AG04450 (cell line): ENCODE measurements around a stretch of chr16.

- CAGE, long polyA plus RNA: no peak
- RRBS: no CpG with 5 or more reads among the region's 13 CpGs
Measured at GRCh38 chr16:85425153-85425649, 187.9 kb upstream of the GSE1 start.

GRCh38 chr16:85429757-85430503 lies 183.2 kb upstream of the GSE1 start:
- CAGE, long polyA plus RNA: no peak
- RRBS: 94% methylated on average over 2 of the region's 18 CpGs

- CAGE, long polyA plus RNA: no peak
- RRBS: 100% methylated on average over 1 of the region's 28 CpGs
Measured at GRCh38 chr16:85464422-85465259, 148.5 kb upstream of the GSE1 start.

- CAGE, long polyA plus RNA: no peak
- RRBS: no CpG with 5 or more reads among the region's 22 CpGs
Measured at GRCh38 chr16:85523071-85523961, 89.8 kb upstream of the GSE1 start.

GRCh38 chr16:85526893-85527860 lies 85.9 kb upstream of the GSE1 start:
- CAGE, long polyA plus RNA: no peak
- RRBS: 87% methylated on average over 13 of the region's 44 CpGs

GRCh38 chr16:85529607-85530120 lies 83.5 kb upstream of the GSE1 start:
- CAGE, long polyA plus RNA: no peak
- RRBS: no CpG with 5 or more reads among the region's 10 CpGs

GRCh38 chr16:85557448-85557915 lies 55.6 kb upstream of the GSE1 start:
- CAGE, long polyA plus RNA: no peak
- RRBS: no CpG with 5 or more reads among the region's 9 CpGs

DNA sequence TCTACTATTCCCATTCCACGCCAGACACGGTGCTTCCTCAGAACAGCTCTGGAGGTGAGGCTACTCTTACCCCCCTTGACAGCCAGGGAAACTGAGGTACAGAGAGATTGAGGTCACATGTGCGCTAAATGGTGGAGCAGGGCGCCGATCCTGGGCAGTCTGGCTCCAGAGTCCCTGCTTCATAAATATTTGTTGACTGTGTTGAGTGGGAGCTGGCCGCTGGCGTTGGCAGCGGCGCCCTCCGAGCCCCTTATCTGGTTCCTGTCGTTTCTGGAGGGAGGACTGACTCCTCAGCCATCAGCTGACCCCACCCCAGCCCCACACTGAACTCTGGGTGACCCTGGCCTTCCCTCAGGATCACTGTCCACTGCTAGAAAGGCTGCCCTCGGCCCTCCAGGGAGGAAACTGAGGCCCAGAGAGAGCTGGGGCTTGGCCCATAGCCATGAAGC lies 51.9 kb upstream of the GSE1 start:
- CAGE, long polyA plus RNA: no peak
- RRBS: no CpG with 5 or more reads among the region's 12 CpGs

- CAGE, long polyA plus RNA: no peak
- RRBS: 88% methylated on average over 4 of the region's 30 CpGs
Measured at GRCh38 chr16:85562029-85563183, 50.7 kb upstream of the GSE1 start.

DNA sequence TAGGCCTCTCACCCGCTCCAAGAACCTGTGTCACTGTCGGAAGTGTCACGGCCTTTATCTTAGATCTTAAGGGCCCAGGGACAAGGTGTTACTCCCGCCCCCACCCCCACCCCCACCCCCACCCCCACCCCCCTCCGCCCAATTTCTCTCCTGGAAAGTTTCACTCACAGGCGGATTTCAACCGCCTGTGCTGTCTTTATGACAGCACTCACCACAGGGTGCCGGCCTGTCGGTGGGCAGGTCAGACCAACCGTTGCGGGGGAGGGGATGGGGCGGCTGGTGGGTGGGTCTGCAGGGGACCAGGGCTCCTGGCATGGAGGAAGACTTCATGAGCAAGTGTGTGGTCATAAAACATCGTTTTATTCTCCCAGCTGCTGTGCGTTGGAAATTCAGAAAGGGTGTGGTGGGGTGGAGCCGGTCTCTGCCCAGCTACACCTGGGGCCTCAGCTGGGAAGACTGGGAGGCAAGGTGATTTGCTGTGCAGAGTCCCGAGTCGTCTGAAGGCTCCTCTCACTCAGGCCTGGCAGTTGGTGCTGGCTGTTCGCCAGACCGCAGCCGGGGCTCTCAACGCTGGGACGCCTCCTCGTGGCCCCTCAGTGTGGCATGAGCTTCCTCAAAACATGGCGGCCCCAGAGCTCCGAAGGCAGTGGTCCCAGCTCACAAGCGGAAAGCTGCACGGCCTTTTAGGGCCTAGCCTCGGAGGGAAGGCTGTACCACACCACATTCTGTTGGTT lies 46.0 kb upstream of the GSE1 start:
- CAGE, long polyA plus RNA: no peak
- RRBS: no CpG with 5 or more reads among the region's 28 CpGs

DNA sequence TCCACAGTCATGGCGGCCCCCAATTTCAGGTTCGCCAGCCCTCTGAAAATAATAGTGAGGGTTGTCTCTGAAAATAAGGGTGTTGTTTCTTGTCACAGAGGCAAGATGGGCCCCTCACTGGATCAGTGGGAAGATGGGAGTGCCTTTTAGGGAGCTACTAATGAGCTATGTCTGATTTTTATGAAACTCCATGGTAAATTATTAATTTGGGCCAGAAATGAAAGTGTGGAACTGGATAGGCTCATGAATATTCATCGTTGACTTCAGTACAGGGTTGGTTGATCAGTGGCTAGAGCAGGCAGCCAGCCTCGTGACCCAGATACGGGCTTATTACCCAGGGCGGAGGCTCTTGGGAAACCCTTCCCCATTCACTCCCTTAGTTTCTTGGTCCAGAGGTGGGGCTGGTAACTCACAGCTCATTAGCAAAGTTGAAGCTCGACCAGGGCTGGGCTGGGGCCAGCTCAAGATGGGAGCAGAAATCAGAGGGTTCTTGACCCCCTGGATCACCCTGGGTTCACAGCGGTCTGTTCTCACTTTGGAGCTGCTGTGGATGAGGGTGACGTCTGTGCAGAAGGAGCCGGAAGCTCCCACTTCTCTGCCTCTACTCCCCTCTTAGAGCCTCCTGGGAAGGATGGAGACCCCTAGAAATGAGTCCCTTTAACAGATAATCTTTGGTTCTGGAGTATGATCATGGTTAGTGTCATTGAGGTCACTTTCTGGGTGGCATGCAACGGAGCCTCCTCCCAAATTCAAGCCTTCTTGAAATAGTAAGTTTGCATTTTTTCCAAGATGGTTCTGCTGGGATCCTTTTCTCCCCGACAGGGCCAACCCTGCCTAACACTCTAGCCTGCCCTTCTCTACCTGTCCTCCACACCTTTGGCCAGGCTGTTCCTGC lies 44.6 kb upstream of the GSE1 start:
- CAGE, long polyA plus RNA: no peak
- RRBS: no CpG with 5 or more reads among the region's 12 CpGs

- CAGE, long polyA plus RNA: no peak
- RRBS: 22% methylated on average over 12 of the region's 33 CpGs
Measured at GRCh38 chr16:85573878-85574769, 39.0 kb upstream of the GSE1 start.

GRCh38 chr16:85577494-85578314 lies 35.4 kb upstream of the GSE1 start:
- CAGE, long polyA plus RNA: no peak
- RRBS: 95% methylated on average over 2 of the region's 21 CpGs

GRCh38 chr16:85579693-85580779 lies 33.1 kb upstream of the GSE1 start:
- CAGE, long polyA plus RNA: no peak
- RRBS: no CpG with 5 or more reads among the region's 15 CpGs

DNA sequence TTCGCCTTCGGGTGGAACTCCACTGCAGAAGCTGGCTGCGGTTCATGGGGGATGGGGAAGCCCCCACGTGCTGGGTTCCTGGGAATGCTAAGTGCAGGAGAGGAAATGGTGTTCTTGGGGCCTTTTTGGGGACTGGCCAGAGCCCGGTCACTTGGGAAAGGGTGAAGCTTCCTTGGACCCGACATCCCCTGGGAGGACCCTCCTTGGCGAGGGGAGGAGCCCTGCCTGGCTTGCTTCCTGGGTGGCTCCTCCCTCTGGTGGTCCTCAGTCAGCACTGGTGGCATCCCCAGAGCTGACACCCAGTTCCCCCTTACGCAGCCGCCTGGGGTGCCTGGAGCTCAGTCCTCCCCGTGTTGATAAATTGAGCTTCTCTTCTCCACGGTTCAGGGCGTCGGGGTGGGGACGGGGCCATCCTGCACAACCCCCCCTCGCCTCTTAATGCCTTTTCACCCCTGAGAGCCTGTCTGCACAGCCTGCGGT lies 30.8 kb upstream of the GSE1 start:
- CAGE, long polyA plus RNA: no peak
- RRBS: no CpG with 5 or more reads among the region's 16 CpGs

DNA sequence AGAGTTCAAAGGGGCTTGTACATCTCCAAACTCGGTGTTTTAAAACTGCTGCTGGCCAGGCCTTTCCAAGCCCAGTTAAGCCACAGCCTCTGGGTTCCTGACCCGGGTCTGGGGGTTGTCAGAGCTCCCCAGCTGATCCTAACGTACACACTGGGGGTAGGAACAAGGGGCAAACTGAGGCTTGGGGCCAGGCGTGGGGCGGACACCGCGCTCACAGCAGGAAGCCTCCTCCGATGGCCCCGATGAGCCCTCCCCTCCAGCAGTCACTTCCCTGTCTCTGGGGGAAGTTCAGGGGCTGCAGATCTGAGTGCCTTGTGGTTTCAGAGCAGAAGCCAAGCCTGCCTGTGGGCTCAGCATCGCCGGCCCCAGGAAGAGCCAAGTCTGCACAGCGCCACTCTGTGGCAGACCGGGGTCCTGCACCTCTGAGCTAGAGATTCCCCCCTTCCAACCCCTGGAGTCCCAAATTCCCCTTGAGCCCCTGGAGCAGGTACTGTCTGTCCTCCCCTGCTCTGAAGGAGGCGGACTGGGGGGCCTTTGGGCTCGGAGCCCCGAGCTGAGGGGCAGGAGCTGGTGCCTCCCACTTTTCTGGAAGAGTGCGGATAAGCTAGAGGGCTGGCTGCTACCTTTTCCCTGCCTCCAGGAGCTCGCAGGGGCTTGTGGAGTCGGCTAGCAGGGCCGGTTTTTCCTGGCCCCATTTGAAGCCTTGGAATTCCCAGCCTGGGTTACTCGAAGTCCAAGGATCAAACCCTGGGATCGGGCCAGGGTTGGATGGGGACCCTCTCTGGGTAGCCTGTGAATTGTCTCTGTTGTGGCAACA lies 2.8 kb downstream of the GSE1 start:
- CAGE, long polyA plus RNA: no peak
- RRBS: 4% methylated on average over 3 of the region's 22 CpGs

DNA sequence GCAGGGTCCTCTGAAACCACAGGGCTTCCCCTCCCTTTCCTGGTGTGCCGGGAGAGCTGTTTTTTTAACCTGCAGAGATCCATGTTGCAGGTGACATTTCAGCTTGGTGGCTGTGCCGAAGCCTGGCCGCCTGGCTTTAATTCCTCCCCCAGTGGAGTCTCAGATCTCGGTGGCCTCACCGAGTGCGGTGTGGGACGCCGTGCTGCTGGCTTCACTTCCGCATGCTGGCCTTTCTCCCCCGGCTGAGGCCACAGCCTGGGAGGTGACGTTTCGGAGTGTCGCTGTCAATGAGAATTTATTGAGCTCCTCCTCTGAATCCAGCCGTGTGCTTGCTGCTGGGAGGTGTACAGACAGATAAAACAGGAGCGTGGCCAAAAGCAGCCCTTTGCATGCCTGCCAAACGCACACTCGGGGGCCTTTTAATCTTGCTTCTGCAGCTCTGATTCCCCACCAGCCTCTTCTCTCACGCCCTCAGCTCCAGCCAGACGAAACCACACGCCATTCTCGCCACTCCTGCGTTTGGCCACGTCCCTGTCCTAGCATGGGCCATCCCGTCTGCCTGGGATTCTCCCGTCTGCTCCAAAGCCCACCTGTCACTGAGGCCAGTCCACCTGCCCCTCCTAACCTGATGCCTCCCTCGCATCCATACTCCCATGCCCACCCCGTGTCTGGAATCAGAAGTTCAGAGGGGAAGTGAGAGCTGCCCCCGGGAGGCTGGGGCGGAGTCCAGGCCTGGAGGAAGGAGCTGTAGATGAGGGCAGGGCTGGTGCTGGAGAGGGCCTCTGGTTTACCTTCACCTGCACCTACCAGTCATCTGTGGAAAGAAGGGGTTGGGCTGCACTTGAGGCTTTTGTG lies 3.7 kb downstream of the GSE1 start:
- CAGE, long polyA plus RNA: no peak
- RRBS: no CpG with 5 or more reads among the region's 29 CpGs

GRCh38 chr16:85624407-85625436 lies 11.6 kb downstream of the GSE1 start:
- CAGE, long polyA plus RNA: no peak
- RRBS: 82% methylated on average over 14 of the region's 54 CpGs

DNA sequence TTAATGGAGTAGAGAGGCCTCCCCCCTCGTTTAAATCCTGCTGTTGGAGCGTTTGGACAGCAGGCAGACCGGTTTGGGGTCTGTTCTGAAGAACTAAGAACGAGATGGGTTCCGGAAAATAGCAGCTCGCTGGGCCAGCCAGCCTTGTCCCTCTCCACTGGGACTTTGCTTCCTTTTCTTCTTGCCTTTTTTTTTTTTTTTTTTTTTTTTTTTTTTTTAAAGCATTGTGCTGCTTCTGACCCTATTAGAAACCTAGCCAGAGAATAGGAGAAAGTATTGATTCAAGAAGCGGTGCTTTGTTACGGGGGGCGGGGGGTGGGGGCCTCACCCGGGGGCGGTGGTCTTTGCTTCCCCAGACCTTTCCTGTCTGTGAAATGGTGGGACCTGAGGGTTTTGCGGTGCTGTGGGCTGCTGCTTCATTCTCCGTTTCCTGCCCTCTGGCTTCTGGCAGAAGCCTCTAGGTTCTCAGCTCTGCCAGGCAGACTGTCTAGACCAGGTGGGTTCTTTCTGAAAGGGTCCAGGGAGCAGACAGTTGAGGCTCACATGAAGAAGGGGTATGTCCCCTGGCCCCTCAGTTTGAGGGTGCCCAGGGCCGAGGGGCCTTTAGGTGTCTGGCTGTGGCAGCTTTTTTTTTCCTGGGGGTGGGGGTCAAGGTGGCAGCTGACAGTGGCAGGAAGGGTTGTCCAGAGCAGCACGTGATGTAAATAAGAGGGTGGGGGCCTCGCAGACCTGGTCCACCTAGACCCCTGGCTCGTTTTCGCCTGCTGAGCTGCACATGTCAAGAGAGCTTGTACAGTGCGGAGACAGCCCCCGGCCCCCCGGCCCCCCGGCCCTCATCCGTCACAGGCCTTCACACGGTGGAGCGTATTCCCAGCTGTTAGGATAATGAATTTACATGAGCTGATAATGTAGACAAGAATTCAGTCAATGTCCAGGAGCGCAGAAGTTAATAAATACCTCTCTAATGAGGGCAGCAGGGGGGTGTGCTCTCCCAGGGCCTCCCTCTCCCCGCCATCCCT lies 14.0 kb downstream of the GSE1 start:
- CAGE, long polyA plus RNA: no peak
- RRBS: no CpG with 5 or more reads among the region's 27 CpGs

- CAGE, long polyA plus RNA: no peak
- RRBS: 76% methylated on average over 4 of the region's 19 CpGs
Measured at GRCh38 chr16:85661891-85662458, 26.8 kb downstream of the GINS2 start.